Cardiac septum (tissue), 1 donor: ENCODE measurements around a stretch of chr21.

- PRO-cap: unidirectional peak, minus-strand start at chr21:16198754
These were observed 468.8 kb downstream of the USP25 start for GRCh38 chr21:16198529-16199009.

GRCh38 chr21:16211607-16212432, 482.0 kb downstream of the USP25 start:
- PRO-cap: no peak

GRCh38 chr21:16280042-16280661, 550.4 kb downstream of the USP25 start:
- PRO-cap: bidirectional peak, plus-strand start at chr21:16280501, minus-strand start at chr21:16280441

GRCh38 chr21:16509407-16510074, 779.8 kb downstream of the USP25 start:
- PRO-cap: no peak

DNA sequence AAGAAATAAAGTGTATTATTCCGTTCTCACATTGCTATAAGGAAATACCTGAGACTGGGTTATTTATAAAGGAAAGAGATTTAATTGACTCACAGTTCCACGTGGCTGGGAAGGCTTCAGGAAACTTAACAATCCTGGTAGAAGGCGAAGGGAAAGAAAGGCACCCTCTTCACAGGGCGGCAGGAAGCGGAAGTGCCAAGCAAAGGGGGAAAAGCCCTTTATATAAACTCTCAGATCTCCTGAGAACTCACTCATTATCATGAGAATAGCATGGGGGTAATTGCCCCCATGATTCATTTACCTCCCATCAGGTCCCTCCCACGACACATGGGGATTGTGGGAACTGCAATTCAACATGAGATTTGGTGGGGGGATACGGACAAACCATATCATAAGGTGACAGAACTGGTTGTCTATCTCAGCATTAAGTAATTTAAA, 442.0 kb upstream of the CXADR start:
- PRO-cap: no peak

DNA sequence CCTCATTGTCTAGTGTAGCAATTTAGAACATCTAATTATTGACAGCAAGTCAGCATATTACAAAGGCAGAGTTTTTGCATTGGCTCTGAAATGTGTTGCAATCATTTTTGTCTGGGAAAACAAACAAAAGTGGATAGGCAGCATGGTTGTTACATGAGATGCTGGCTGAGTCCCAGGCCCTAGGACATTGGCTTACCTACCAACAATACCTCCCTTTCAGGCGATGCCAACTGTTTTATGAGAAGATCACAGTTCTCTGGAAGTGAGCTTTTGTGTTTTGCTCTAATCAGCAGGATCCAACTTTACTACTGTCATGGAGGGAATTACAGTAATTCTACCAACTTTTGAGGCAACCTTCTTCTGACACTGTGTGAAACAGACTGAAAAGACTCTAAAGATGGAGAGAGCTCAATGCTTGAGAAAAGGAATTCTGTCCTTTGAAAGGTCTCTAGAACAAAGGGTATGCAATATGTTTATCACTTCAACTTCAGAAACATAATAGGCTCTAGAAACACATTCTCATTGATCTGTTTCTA, 71.4 kb upstream of the CXADR start:
- PRO-cap: no peak

GRCh38 chr21:17455331-17455756, 57.5 kb upstream of the CXADR start:
- PRO-cap: no peak

DNA sequence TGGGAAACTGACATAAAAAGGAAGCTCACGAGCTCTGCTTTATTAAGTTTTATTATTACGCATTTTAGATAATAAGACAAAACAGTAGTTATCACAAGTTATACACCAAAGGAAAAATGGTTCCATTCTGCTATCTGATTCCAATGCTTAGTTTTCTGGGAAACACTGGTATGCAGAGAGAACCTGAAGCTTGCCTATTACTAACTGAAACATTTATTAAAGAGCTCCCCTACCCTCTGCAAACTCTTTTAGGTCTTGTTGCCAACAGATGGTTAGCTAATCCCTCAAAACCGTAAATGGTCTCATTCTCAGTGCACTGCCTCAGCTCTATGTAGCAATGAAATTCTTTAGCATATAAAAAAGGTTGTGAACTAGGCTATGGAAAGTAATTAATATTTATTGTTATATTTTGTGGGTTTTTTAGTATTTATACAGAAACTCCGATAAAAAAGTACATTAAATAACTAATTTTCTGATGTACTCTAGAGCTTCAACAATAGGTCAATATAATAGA, 20.4 kb downstream of the C21orf91 start:
- PRO-cap: no peak

DNA sequence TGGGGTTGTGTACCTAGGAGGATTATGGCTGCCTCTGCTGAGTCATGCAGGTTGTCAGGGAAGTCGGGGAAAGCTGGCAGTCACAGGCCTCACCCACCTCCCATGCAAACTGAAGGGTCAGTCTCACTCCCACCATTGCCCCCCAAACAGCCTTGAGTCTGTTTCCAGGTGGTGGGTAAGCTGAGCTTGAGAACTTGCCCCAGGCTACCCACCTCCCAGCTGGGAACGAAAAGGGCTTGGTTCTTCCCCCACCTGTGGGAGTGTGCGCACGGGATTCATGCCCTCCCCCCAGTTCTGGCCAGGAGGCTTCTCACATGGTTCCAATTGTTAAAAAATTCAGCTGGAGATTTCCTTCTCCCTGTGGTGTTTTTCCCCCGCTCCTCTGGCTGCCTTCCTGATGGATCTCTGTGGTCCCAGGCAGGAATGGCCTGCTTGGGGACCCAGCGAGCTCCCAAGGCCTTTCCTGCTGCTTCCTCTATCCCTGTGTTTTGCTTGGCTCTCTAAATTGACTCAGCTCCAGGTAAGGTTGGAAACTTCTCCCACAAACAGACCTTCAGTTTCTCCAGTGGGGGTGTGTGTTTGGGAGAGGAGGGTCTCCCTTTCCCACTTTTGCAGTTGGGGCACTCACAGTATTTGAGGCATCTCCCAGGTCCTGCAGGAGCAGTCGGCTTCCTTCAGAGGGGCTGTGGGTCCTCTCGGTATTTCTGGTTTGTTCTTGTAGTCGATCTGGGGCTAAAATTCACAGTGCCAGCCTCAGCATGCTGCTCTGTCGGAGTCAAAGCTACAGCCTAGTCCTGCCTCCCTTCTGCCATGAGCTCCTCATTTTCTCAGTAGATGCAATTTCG, 82.0 kb upstream of the C21orf91 start:
- PRO-cap: no peak

- PRO-cap: no peak
These were observed 260.4 kb downstream of the NCAM2 start for GRCh38 chr21:21258651-21258906.

DNA sequence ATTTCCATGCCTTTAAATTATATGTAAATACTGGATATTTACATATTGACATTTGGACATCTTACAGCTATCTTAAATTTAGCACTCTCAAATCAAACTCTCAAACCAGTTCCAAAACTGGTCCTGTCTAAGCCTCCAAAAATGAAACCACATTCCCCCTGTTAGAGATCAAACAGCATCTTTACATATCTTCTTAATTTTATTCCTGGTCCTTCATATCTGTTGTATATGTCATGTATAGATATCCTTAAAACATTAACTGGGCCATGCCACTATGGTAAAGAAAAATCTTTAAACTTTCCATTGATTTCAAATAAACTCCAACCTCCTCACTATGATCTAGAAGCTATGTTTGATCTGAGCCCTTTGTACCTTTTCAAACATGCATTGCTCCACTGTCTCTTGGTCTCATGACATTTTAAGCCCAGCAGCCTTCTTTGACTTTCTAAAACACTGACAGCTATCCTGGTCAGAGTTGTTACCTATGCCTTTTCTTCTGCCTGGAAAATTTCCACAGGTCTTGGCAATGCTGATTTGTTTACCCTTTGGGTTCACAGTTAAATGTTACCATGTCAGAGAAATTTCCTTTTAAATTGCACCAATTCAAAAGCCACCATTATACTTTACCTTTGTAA, 1064.1 kb downstream of the NCAM2 start:
- PRO-cap: no peak

DNA sequence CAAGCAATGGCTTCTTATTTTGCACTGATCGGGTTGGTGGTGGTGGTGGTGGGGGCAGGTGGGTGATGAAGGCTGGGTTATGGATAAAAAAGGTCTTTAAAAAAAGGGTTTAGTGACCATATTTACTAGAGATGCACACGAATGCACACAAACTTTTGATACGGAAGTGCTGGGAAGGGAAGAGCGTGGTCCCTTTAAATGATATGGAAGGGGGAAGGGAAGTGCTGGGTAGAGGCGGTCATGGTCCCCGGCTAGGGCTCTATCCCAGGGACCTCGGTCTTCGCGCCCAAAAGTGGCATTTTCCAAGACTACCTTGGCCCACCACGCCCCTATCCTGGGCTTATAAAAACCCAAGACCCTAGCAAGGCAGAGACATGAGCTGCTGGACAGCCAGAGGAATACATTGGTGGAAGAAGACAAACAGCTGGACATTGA, 1720.4 kb downstream of the MRPL39 start:
- PRO-cap: no peak

- PRO-cap: no peak
These were observed 1719.7 kb downstream of the MRPL39 start for GRCh38 chr21:23887396-23888087.

DNA sequence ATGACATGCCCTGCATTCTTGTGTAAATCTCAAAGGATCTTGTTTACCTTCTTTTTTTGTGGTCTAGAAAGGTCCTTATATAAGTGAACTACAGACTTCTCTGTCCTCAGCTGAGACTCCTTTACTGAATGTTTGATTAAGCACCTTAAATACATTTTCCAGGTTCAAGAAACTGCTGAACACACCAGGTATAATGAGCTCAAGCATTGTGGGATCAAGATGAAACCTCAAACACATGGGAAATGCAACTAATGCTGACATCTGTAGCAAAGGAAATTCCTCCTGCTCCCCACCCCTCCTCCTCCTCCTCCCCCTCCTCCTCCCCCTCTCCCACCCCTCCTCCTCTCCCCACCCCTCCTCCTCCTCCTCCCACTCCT, 234.0 kb downstream of the MRPL39 start:
- PRO-cap: no peak

DNA sequence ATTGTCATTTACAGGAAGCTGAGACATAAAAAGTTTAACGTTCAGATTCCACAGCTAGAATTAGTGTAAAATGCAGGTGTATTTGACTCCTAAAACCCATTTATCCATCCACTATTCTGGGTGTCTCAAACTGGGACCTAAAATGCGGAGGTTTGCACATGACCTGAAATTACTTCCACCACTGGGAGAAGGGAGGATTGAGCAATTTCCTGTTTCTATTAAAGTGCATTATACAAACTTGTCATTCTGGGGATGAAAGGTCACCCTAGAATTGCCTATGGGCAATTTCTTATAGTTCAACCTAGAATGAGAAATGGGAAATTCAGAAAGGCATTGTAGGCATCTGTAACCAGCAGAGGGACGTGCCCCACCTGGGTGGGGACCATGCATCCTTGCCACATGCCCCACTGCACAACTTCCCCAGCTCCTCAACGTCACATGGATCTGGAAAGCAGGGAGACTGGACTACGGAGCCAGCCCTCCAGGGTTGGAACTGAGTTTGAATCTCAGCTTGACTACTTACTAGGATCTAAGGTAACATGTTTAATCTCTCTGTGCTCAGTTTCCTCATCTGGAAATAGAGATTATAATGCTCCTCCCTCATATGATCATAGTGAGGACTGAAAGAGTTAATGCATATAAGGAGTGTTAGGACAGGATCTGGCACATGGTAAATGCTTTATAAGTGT, 47.0 kb downstream of the MRPL39 start:
- PRO-cap: no peak

- PRO-cap: no peak
These were observed 56.6 kb downstream of the APP start for GRCh38 chr21:26113867-26114421.

DNA sequence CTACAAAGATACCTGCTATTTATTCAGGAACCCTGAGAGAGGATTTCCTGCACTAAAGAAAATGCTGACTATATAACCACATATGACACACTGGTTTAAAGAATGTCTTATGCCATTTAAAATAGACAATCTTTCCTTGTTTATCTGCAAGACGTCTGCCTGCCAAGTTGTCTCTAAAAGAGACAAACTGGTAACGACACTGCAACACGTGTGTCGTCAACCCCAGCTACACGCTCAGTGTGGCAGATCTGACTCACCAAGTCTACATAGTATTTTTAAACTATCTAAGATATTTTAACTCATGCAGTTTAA, 42.6 kb downstream of the APP start:
- PRO-cap: no peak

DNA sequence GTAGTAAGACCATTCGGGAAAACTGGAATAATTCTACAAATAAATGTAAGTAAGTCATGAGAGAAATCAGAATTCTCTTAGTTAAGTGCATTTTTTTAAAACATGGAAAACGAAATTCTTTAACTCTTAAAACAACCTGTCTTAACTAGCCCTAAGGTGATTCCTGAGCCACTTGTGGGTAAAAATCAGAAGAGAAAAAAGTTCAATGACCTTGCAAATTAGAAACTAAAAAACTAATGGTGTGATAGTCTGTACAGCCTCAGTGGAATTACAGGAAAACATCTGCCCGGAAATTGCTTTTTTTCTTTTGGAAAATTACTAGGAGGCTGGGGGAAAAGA, 1.9 kb downstream of the APP start:
- PRO-cap: no peak

GRCh38 chr21:26583650-26584084, 10.6 kb upstream of the CYYR1 start:
- PRO-cap: unidirectional peak, minus-strand start at chr21:26583939

DNA sequence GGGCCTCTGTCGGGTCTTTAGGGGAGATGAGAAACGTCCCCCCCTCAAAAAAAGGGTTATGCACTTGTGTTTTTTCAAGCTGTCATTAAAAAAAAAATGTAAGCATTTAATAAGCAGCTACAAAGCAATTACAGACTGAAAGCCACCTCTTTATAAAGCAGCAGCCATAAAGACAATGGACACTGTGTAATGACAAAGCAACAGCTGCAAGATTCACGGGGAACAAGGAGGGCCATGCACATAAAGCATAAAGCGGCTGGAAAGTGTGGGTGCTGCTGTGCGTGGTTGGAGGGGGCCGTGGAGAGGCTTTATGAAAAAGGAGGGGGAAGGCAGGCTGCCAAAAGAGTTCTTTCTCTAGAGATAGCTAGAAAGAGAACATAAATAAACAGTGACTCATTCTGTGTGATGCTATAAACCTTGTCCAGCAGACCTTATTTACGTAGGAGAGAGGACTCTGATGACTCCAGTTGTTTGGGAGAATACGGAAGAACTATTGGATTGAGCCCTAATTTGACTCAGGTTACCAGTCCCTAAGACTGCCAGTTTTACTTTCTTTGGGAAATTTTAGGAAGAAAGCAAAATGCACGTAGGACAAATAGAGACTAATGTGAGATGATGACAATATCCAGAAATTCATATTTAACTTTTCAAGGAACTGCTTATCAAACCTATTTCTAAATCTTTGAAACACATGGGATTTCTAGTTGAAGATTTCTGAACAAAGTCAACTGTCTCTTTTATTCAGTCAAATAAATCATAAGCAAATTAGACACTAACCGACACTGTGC, 49.2 kb downstream of the ADAMTS1 start:
- PRO-cap: bidirectional peak, plus-strand start at position 466 of the sequence, minus-strand start at position 283 of the sequence